Right lobe of liver (tissue), 4 donors: Measurements from ENCODE around the genes REX1BD, KLHL26 and UPF1.

DNA sequence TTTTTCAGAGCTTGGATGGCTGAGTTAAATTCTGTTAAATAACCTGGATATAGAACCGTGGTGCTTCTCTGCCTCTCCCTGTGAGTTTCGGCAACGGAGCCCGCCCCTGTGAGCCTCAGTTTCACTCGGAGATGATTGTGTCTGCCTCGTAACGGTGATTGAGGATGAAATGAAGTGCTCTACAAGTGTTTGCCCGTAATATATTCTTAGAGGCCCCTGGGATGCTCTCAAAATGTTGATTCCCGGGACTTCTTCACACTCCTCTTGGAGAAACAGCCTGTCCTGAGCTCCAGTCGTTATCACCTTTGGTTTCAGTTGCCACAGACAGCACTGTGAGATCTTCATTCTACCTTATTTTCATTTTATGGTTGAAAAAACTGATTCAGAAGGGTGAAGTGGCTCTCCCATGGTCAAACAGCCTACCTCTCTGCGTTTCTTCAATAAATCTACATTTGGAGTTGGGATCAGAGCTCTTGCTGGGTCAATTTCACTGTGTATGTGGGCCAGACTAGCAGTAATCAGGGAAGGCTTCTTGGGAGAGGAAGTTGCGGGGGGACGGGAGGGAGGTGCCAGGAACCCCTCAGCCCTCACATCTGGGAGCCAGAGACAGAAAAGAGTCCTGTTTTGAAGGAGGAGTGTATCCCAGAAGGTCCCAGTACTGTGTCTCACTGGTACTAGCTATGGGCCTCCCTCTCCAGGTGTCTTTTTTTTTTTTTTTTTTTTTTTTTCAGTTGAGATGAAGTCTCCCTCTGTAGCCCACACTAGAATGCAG is 789 bp downstream of the KXD1 start:
- PRO-cap, 4 experiments, result peak in 4 of 4 experiments; most common minus-strand start position 307 of the sequence (in 3)
- RAMPAGE, long total RNA, 2 experiments, result no peak in any of the 2 experiments

DNA sequence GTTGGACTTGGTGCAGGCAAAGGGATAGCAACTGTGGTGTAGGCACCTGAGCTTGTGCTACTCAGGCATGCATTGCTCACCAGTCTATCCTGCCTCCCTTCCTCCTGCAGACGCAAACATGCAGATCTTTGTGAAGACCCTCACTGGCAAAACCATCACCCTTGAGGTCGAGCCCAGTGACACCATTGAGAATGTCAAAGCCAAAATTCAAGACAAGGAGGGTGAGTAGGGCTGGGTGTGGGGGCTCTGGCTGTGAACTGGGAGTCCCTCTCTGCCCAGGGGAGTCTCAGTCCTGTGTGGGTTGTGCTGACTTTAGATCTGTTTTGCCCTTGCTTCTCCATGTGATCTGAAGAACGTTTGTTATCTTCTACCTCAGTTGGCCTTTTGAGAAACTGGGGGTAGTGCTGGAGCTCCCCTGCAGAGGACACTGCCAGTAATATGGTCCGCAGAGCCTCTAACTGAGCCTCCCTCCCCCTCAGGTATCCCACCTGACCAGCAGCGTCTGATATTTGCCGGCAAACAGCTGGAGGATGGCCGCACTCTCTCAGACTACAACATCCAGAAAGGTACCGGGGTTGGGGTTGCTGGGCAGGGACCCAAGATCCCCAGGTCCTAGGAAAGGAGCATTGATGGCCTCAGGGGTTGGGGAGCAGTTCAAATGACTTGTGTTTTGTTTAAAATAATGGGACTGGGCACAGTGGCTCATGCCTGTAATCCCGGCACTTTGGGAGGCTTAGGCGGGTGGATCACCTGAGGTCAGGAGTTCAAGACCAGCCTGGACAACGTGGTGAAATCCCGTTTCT is 1.7 kb downstream of the UBA52 start:
- PRO-cap, 4 experiments, result no peak in any of the 4 experiments
- RAMPAGE, long total RNA, 2 experiments, result no peak in any of the 2 experiments

DNA sequence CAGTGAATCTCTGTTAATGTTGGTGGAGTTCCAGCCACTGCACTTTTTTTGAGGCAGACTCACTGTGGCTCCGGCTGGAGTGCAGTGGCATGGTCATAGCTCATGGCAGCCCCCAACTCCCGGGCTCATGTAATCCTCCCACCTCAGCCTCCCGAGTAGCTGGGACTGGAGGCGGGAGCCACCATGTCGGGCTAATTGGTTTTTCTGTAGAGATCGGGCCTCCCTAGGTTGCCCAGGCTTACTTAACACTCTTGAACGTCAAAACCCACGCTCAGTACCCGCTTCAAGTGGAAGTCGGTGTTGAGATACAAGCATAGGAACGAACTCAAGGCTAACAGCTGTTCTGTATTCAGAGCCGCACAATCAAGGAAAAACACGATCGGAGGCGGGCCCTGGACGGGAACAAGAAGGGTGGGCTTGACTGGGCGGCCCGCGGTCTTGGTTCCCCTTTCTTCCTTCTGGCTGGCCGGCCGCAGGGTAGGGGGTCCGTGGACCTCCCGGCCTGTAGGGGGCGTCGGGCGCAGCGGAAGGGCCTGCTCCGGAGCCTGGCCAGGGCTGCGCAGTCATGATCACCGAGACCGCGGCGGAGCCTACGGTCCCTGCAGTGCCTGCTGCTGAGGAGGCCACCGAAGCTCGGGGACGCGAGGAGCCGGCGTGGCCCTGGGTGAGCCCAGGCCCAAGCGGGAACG is at the start of gene REX1BD:
REX1BD (plus strand) TSS at position 562 of the 689 bp plus-strand sequence.
- PRO-cap, 4 experiments, result peak in 4 of 4 experiments; most common plus-strand start position 566 of the sequence (in 2); most common minus-strand start position 361 of the sequence (in 1)
- RAMPAGE, long total RNA, 2 experiments, result start-site peak on the plus strand in 2 of 2 experiments, centred at positions 569 to 572 of the sequence, 85 to 92 reads per replicate

GRCh38 chr19:18604524-18604801 is 2.1 kb downstream of the CRLF1 start:
- PRO-cap, 4 experiments, result no peak in any of the 4 experiments
- RAMPAGE, long total RNA, 2 experiments, result no peak in any of the 2 experiments

- PRO-cap, 4 experiments, result no peak in any of the 4 experiments
- RAMPAGE, long total RNA, 2 experiments, result no peak in any of the 2 experiments
These were observed 934 bp upstream of the CRLF1 start for GRCh38 chr19:18607554-18607911.

DNA sequence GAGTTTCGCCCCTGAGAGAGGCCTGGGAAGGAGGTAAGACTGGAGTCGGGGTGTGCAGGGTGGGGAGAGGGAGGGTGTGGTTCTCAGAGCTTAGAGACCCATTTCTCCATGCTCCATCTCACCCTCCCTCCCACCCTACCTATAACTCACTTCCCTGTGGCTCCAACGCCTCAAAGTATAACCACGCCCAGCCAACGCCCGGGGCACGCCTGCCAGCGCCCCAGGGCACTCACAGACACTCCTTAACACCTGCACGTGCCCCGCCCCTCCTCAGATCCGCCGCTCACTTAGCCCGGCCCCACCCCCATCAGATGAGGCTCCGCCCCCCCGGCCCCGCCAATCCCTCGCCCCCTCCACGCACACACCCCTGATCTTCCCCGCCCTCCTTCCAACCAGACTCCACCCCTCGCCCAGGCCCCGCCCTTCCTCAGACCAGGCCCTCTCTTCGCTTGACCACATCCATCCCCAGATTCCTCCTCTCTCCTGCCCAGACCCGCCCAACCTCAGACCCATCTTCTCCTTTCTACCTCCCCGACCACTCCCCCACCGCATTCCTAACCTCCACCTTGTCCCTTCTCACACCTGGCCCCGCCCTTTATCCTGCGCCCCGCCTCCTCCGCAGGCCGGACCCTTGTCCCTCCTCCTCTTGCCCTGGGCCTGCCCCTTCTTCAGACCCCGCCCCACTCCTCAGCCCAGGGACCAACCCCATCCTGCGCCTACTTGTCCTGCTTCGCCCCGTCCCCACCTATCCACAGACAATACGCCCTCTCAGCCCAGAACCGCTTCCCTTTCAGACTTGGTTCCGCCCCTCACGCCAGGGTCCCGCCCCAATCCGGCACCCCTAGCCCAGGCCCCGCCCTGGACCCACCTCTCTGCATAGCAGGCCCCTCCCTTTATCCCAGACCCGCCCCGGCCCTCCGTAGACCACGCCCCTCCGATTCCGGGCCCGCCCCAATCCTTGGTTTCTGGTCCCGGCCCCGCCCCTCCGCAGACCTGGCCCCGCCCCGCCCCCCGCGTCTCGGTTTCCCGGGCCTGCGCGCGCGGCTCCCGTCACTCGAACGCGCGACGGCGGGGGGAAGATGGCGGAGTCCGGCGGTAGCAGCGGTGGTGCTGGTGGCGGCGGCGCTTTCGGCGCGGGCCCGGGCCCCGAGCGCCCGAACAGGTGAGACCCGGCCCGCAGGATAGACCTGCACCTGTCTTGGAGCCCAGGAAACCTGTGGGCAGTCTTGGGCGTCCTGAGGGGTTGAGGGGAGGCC is at the start of gene KLHL26:
KLHL26 (plus strand) TSS at position 1,053 of the 1,256 bp plus-strand sequence.
- PRO-cap, 4 experiments, result peak in 4 of 4 experiments; most common plus-strand start position 1,053 of the sequence (in 4); most common minus-strand start position 760 of the sequence (in 2)
- RAMPAGE, long total RNA, 2 experiments, result start-site peak on the plus strand in 2 of 2 experiments, centred at positions 1,062 to 1,069 of the sequence, 26 to 28 reads per replicate

- PRO-cap, 4 experiments, result no peak in any of the 4 experiments
- RAMPAGE, long total RNA, 2 experiments, result no peak in any of the 2 experiments
These were observed 17.7 kb upstream of the CRTC1 start for GRCh38 chr19:18665642-18666345.

DNA sequence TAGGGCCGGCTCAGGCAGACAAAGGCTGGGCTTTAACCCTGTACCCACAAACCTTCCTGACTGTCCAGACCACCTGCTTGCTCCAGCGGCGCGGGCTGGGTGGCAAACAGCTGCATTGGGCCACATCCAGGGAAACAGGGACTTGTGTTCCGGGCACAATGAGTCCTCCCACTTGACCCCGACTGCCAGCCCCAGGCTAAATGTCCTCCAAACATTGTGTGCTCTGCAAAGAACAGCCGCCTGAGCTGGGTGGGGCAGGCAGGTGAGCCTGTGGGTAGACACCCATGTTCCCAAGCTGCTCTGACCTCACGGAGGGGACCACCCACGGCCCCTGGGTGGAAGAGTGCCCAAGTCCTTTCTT is 21.8 kb downstream of the COMP start:
- PRO-cap, 4 experiments, result no peak in any of the 4 experiments
- RAMPAGE, long total RNA, 2 experiments, result no peak in any of the 2 experiments

- PRO-cap, 4 experiments, result peak in 4 of 4 experiments; most common plus-strand start chr19:18831930 (in 2); most common minus-strand start chr19:18831825 (in 3)
- RAMPAGE, long total RNA, 2 experiments, result no peak in any of the 2 experiments
These were observed at the start of gene UPF1 for GRCh38 chr19:18831524-18832233. Gene UPF1, plus strand, starts transcription at chr19:18831959.

GRCh38 chr19:18851511-18852409 is 20.0 kb downstream of the UPF1 start:
- PRO-cap, 4 experiments, result no peak in any of the 4 experiments
- RAMPAGE, long total RNA, 2 experiments, result no peak in any of the 2 experiments

GRCh38 chr19:18894176-18894471 is 1.8 kb downstream of the CERS1 start:
- PRO-cap, 4 experiments, result no peak in any of the 4 experiments
- RAMPAGE, long total RNA, 2 experiments, result no peak in any of the 2 experiments

DNA sequence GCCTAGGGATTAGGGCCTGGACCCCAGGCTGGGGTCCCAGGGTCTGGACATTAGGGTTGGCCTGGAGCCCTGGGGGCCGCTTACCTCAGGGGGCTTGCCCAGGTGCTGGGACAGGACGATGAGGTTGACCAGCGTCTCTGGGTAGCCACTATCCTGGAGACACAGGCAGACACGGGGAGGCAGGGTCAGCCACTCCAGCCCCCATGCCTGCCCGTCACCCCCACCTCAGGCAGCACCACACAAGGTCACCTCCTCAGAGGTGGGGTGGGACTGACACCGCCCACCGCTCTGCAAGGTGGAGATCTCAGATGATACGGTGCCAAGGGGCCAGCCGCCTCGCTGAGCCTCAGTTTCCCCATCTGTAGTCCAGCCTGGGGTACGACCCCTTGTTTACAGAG is 4.3 kb upstream of the CERS1 start:
- PRO-cap, 4 experiments, result no peak in any of the 4 experiments
- RAMPAGE, long total RNA, 2 experiments, result start-site peak on the minus strand in 1 of 2 experiments, centred at position 136 of the sequence, 149 reads per replicate

DNA sequence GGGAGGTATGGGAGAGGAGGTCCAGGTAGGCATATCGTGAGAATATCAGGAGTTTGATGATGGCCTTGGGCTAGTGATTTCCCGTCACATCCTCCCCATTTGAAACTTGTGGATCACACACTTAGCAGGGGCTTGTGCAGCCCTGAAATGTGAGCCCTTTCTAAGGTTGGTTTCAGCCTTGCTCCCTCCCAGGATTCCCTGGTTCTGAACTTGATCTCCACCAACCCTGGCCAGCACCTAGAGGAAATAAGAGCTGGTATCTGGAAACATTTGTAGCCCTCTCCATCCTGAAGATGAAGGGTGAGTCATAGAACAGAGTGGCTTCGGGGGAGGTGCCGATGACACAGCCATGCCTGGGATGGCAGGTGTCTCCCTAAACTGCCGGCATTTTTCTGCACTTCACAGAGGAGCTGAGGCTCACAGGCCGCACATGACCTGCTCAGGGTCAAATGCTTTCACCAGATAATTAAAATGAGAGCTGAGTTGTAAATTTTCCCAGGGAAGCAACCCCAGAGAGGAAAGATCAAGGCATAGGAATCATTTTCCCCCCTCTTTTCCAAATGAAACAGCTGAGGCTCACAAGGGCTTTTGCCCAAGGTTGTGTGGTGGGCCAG is 1.4 kb upstream of the SLC25A42 start:
- PRO-cap, 4 experiments, result no peak in any of the 4 experiments
- RAMPAGE, long total RNA, 2 experiments, result no peak in any of the 2 experiments

DNA sequence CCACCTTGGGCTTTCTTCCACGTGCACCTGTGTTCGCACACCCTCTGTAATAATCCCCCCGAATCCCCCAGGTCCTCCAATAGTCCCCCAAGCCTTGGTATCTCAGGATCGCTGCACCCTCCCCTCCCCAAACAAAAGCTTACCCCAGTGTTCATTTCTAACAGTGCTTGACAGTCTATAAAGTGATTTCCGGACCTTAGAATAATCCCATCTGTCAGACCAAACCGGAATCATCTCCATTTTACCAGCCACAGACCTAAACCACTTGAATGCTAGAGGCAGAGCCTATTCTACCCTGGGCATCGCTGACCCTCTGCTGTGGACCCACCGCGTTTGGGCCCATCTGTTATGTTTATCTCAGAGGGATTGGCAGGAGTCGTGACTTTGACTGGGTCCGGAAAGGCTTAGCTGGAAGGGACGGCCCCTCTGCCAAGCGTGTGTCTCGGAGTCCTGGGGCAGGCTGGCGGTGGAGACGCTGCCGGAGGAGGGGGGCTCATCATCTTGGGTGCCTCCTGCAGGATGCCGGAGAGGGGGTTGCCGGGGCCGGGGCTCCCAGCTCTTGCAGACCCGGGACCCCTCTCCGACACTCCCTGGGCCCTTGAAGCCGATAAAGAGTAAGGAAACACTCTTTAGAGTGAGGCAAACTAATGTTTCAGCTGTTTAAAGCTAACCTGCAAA is 1.1 kb downstream of the SLC25A42 start:
- PRO-cap, 4 experiments, result peak in 4 of 4 experiments; most common plus-strand start position 436 of the sequence (in 2); most common minus-strand start position 359 of the sequence (in 4)
- RAMPAGE, long total RNA, 2 experiments, result no peak in any of the 2 experiments

GRCh38 chr19:19083456-19083814 is 19.6 kb downstream of the SLC25A42 start:
- PRO-cap, 4 experiments, result no peak in any of the 4 experiments
- RAMPAGE, long total RNA, 2 experiments, result no peak in any of the 2 experiments

DNA sequence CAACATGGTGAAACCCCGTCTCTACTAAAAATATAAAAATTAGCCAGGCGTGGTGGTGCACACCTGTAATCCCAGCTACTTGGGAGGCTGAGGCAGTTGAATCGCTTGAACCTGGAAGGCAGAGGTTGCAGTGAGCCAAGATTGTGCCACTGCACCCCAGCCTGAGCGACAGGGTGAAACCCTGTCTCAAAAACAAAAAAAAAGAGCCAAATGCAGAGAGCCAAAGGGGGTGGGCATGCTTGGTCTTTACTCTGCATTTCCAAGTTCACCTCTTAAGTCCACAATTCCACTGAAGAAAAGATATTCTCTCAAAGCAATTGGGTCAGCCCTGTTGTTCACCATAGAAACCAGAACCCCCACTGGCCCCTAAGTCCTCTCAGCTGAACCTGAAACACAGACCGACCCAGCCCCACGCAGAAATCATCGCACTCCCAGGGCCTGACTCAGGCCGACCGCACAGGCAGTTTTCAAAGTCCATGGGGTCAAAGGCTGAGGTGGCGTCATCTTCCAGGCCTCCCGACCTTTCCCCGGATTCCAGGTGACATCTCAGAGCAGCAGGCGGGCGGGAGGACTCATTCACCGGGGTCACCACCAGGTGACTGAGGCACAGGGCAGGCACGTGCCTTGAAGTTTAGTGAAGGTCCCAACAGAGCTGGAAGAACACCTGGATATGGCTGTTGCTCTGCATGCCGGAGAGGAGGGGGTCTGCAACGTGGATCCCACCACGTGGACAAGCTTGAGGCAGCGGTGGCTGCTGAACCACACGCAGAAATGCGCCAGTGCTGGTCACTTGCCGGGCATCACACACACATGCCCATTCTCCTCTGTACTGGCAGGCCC is 33.2 kb downstream of the SLC25A42 start:
- PRO-cap, 4 experiments, result peak in 4 of 4 experiments; most common plus-strand start position 634 of the sequence (in 4); most common minus-strand start position 425 of the sequence (in 2)
- RAMPAGE, long total RNA, 2 experiments, result no peak in any of the 2 experiments

DNA sequence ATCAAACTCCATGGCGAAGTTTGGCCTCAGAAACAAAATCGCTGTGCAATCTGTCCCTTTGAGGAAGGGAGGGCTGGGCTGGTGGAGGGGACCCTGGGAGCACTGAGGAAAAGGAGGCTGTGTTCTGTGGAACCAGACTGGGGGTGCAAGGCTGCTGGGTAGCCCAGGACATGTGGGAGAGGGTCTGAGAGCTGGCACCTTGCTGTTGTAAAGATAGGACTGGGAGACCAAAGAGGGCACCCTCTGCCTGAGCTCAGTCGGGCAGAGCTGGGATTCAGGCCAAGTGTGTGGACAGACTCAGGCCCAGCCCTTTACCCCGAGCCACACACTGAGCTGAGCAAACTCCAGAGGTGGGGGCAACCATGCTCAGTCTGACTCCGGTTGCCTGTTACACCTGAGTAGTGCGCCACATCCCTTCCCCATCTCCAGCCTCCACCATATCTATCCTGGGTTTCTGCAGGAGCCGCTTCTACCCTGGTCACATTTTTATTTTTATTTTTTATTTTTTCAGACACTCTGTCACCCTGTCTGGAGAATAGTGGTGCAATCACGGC is 35.5 kb downstream of the SLC25A42 start:
- PRO-cap, 4 experiments, result peak in 4 of 4 experiments; most common plus-strand start position 340 of the sequence (in 3); most common minus-strand start position 221 of the sequence (in 4)
- RAMPAGE, long total RNA, 2 experiments, result no peak in any of the 2 experiments

DNA sequence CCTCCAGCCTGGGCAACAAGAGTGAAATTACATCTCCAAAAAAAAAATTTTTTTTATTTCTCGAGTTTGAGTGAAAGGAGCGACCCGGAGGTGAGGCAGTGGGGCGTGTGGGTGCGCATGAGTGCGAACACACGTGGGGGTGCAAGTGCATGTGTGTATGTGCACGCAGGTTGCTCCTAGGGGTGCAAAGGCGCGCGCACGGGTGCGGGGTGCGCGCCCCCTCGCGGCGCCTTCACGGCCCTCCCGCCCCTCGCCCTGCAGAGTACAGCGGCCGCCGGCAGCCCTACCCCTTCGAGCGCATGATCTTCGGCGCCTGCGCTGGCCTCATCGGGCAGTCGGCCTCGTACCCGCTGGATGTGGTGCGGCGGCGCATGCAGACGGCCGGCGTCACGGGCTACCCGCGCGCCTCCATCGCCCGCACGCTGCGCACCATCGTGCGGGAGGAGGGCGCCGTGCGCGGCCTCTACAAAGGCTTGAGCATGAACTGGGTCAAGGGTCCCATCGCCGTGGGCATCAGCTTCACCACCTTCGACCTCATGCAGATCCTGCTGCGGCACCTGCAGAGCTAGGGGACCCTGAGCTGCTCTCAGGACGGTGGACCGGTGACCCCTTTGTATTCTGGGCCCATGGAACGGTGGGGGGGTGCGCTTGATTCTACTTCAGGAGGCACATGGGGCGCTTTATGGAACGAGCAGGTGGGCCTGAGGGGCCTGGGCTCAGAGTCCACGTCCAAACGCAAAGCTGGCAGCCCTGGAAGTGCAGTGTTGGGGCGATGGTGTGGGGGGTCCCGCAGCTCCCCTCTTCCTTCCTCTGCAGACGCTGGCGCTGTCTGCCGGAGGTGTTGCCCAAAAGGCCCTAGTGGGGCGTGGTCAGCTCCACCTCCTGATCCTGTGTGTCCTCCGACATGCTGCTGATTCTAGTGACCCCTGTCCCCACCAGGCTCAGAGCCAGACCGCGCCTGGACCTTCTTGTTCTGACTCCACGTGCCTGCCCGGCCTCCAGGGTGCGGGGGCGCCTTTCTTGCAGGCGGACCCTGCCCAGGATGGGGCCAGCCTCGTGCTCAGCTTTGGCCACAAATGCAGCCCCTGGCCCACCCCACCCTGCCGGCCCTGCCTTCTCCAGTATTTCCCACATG is 27.6 kb downstream of the TMEM161A start:
- PRO-cap, 4 experiments, result peak in 2 of 4 experiments; most common plus-strand start position 742 of the sequence (in 2); most common minus-strand start position 821 of the sequence (in 2)
- RAMPAGE, long total RNA, 2 experiments, result no peak in any of the 2 experiments

DNA sequence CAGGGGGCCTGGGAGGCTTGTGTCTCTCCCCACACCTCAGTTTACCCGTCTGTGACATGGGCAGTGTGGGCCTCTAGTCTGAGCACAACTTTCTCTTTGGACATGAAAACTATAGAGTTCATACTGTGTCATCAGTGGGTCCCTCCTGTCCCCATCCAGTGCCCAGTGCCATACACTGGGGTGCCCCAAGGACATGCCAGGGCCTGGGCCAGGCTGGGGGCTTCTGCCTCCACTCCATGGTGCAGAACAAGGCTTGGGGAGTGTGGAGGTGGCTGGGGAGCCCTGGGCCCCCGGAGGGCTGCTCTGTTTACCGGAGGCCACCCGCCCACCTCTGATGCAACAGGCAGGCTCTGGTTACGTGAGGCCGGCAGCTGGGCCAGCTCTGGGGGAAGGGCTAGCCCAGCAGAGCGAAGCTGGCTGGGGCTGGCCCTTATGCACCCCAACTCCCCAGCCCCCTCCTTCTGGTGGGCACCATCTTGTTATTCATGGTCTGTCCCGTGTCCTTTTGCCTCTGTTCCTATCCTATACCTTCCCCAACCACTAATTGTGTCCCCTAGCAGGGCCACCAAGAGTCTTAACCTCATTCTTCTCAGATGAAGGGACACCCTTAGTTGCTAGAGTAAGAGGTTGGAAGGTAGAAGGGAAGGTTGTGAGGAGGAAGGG is 2.0 kb upstream of the MEF2B start:
- PRO-cap, 4 experiments, result no peak in any of the 4 experiments
- RAMPAGE, long total RNA, 2 experiments, result no peak in any of the 2 experiments

DNA sequence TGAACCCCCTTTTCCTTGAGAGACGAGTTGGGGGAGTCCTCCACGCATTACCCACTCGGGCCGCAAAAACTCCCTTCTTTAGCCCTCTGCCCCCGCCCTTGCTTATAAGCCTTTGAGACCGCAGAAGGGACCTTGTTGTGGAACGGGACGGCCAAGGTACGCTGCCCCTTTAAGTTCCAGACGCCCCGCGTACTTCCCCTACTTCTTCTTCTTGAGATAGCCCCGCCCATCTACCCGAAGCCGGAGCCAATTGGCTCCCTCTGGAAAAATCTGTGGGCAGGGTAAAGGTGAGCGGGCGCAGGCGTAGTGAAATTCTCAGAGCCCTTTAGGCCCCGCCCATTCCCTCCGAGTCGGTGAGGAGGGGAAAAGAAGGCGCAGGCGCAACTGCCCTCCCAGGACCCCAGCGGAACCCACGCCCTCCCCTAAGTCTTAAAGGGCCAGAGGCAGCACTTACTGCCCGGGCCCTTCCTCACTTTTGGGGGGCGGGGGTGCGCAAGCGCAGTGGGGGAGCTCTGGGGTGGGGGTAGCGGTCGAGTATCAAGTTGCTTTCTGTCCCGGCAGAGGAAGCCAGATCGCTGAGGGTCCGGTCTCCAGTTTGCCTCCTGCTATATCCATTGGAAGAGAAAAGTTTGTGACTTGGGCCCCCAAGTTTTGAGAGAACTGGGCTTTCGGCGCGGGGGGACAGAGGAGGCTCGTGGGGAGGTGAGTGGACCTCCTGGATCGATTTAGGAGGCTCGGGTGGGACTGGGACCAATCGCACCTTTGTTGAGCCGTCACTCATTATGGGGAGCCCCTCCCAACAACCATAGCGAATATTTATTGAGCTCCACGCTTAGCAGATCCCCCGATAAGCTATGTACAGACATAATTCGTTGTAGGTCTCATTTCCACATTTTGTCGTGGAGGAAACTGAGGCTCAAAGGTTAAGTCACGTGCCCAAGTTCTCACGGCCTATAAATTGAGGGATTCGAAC is 627 bp downstream of the RFXANK start:
- PRO-cap, 4 experiments, result peak in 4 of 4 experiments; most common plus-strand start position 560 of the sequence (in 3); most common minus-strand start position 182 of the sequence (in 2)
- RAMPAGE, long total RNA, 2 experiments, result start-site peak on the plus strand in 2 of 2 experiments, centred at positions 515 to 537 of the sequence, 20 to 51 reads per replicate